Metastatic Liver Carcinoma in the Lung (tissue), 2 donors: ENCODE measurements around the gene HSPB3.

DNA sequence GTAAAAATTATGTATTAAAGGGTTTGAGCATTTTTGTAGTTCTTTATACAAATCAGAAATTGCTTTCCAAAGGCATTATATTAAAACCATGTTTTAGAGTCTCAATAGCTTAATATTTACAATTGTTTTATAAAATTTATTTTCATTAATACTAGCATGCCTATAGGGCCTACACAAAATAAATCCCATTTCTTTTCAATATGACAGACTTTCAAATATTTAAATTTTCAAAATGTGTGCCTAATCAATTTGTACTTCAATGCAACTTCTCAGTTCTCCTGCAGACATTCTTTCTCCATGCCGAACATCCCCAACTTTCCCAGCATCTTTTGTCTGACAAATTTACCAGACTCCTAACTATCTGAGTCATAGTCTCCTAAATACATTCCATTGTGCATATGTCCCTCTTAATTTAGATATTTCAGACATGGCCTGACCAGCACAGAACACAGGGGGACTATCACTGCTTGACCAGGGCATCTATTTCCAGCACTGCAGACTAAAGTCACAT, 71.8 kb downstream of the ITGA1 start:
- PRO-cap, 2 experiments: no peak in any of the 2 experiments

DNA sequence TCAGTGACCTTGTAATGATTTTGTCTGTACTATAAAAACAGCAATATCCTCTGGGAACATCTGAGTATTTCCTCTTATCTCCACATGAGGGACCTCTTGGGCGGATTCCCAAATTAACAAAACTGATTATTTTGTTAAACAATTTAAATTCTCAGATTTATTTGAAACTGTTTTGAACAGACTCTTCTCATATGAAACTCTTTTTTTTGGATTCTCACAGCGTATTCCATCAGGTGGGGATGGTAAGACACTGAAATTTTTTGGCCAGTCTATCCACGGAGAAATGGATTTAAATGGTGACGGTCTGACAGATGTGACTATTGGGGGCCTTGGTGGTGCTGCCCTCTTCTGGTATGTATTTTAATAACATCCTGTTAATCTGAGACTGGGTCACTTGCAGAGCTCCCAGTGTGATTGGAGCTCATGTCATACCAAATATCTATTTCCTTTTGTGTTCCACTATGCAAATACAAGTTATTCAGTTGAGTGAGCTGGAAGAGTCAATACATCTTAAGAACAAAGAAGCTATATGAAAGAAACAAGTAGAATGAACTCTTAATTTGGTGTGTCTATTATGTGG, 73.8 kb upstream of the ITGA2 start:
- PRO-cap, 2 experiments: no peak in any of the 2 experiments

GRCh38 chr5:53481811-53482242, 1.4 kb downstream of the FST start:
- PRO-cap, 2 experiments: peak in 2 of 2 experiments; most common plus-strand start chr5:53482134 (in 1); most common minus-strand start chr5:53481968 (in 1)

DNA sequence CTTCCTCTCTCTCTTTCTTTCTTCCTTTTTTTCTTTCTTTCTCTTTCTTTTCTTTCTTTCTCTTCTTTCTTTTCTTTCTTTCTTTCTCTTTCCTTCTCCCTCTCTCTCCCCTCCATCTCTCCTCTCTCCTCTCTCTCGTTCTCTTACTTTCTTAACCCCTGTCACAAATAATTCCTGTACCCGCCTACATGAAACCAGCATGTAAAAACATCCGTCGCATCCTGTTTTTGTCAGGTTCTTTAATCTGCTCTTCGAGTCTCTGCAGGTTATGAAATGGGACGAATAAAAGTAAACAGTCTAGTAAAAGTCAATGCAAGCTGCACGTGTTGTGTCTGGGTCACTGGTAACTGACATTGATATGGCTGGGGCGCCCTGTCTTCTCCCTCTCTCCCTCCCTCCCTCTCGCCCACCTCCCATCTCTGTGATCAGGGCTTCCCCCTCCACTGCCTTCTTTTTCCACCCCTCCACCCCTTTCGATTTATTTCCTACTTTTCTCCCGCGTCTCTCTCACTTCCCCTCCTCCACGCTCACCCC, 1.9 kb downstream of the FST start:
- PRO-cap, 2 experiments: peak in 1 of 2 experiments; most common plus-strand start position 346 of the sequence (in 1); most common minus-strand start position 270 of the sequence (in 1)

DNA sequence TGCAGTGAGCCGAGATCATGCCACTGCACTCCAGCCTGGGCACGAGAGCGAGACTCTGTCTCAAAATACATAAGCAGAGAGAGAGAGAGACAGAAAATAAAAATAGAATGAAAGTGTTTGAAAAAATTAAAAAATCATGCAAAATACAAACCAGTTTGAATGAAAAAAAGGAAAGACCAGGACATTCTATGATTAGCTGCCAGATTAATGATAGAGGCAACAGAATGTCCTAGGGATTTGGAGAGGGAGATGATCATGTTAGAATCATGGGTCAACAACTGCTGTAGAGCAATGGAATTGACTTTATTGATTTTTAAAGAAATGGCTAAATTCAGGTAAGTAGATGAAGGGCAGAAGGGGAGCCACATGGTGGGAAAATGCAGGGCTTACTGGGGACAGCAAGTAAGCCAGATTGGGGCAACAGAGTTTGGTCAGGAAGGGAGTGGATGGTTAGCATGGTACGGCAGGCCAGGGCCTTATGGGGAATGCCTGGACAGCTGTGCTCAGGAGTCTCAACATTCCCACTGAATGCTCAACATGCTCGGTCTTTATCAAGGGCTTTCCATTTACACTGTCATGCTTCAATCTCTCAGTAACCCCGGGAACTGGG, 263.8 kb downstream of the ARL15 start:
- PRO-cap, 2 experiments: no peak in any of the 2 experiments

DNA sequence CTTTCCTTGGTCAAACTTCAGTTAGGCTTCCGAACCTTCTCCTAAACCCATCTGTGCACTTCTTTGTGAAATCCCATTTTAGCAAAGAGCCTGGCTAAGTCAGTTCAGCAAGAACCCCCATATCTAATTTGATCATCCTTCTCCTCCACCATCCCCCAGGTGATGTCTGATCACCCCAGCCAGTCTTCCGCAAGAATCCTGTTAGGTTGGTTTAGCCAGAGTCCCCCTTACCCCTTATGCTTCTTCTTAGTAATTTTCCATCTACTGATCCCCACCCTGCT, 109.1 kb downstream of the ARL15 start:
- PRO-cap, 2 experiments: no peak in any of the 2 experiments

- PRO-cap, 2 experiments: no peak in any of the 2 experiments
Observed at GRCh38 chr5:54313346-54314151, 3.2 kb upstream of the ARL15 start.

DNA sequence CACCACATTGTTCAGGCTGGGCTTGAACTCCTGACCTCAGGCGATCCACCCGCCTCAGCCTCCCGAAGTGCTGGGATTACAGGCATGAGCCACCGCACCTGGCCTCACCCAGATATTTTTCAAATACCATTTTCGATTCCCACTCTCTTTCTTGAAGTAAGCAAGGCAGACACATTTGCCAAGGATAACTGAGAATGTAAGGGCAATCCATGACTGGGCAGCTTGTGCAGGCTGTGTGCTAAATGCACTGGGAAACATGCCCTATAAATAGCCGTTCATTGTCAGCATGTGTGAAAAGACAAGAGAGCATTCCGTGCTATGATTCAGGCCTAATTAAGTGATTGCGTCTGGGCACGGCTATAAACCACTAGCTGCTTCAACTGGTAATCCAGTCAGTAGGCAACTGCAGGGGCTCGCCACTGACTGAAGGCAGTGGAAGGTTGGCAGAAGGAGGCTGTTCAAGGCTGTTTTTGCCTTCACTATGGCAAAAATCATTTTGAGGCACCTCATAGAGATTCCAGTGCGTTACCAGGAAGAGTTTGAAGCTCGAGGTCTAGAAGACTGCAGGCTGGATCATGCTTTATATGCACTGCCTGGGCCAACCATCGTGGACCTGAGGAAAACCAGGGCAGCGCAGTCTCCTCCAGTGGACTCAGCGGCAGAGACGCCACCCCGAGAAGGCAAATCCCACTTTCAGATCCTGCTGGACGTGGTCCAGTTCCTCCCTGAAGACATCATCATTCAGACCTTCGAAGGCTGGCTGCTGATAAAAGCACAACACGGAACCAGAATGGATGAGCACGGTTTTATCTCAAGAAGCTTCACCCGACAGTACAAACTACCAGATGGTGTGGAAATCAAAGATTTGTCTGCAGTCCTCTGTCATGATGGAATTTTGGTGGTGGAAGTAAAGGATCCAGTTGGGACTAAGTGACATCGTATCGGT, at the start of gene HSPB3:
Gene HSPB3, plus strand, starts transcription at position 391 of the 946 bp plus-strand sequence.
- PRO-cap, 2 experiments: no peak in any of the 2 experiments

DNA sequence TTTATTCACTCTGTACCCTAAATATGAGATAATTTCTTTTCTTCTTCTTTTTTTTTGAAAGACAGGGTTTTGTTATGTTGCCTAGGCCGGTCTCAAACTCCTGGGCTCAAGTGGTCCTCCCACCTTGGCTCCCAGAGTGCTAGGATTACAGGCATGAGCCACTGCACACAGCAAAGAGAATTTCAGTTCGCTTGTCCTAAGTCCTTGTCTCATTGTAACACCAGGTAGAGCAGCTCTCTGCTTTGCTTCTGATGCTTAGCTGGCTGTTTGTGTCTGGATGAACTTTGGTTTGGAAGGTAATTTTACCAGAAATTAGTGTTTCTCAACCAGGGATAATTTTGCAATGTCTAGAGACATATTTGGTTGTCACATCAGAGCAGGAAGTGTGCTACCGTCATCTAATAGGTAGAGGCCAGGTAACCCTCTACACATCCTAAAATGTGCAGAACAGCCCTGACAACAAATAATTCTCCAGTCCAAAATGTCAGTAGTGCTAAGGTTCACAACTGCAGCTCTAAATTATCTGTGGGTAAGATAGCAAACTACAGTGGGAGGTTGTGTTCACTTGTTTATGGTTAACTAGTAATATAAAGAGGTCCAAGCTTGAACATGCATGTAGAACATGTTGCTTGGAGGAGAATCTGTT, 108.8 kb downstream of the SNX18 start:
- PRO-cap, 2 experiments: peak in 1 of 2 experiments; most common minus-strand start position 216 of the sequence (in 1)

DNA sequence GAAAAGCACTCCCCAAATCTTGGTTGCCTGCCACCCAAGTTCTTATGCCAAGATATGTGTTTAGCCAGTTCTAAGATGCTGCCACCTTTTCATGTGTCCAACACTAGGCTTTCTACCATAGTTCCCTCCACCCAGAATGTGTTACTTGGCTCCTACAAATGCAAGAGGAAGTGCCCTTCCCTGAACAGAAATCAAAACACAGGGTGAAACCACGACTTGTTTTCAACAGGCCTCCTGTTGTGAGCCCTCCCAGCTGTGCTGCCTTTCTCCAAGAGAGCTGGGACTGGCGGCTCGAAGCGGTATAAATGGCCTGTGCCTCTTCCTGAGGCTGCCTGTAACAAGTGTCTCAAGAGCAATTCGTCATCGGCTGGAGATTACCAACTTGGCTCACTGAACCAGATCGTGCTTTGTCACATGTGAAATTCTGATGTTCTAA, 129.1 kb downstream of the SNX18 start:
- PRO-cap, 2 experiments: no peak in any of the 2 experiments

DNA sequence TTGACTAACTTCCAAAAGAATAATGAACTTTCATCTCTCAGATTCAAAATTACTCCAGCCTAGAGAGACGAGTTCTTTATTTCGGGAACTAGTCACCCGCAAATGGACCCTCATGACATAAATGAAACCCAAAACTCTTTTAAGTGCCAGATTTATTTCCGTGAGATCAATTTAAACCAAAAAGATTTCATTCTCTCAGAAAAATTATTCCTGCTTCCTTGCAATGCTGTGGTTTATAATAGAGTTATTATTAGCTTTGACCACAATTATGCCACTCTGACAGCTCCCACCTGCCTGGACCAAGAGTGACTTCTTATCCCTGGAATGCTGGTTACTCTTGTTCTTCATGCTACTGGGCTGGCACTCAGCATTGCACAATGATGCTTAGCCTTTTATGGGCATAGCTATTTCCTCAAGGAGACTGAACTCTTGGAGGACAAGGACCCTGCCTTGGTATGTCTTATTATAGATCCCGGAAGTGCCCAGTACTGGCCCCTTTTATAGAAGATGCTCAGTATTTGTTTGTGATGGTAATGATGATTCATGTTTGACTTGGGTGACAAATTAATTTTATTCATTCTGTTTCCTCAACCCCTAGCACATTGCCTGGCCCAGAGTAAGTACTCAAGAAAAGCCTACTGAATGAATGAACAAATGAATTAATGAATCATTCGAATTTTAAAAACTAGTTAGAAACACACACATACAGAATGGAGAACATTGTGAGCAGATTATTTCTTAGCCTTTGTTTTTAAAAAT, 183.6 kb downstream of the SNX18 start:
- PRO-cap, 2 experiments: no peak in any of the 2 experiments

DNA sequence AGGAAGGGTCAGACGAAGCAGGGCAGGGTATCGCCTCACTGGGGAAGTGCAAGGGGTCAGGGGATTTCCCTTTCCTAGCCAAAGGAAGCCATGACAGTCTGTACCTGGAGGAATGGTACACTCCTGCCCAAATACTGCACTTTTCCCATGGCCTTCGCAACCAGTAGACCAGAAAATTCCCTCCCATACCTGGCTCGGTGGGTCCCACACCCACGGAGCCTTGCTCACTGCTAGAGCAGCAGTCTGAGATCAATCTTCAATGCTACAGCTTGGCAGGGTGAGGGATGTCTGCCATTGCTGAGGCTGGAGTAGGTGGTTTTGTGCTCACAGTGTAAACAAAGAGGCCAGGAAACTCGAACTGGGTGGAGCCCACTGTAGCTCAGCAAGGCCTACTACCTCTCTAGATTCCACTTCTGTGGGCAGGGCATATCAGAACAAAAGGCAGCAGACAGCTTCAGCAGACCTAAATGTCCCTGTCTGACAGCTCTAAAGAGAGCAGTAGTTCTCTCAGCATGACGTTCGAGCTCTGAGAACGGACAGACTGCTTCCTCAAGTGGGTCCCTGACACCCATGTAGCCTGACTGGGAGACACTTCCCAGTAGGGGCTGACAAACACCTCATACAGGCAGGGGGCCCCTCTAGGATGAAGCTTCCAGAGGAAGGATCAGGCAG, 5.6 kb upstream of the GZMA start:
- PRO-cap, 2 experiments: no peak in any of the 2 experiments

DNA sequence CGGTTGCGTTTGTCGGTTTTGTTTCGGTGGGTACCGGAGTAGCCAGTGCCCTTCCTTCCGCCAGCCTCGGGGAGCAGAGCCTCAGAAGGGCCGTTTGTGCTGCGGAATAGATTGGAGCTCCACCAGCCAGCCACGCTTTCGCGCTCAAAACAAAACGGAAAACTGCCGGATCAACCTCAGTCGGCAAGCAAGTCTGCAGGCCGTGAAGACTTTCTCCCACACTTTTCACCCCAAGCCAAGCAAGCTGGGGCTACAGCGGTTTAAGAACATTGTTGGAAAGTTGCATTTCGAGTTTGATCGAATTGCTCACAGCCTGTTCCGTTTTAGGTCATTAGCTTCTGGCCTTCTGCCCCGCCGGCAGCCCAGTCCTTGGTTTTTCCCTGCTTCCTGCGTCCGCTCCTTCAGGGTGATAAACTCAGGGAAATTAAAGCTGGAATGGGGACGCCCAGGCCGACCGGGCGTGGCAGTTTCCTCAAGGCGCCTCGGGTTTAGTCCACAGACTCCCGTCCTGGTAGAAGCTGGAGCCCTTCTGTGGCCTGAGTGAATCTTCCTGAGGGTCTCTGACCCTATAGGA, 832 bp upstream of the CCNO start:
- PRO-cap, 2 experiments: no peak in any of the 2 experiments

DNA sequence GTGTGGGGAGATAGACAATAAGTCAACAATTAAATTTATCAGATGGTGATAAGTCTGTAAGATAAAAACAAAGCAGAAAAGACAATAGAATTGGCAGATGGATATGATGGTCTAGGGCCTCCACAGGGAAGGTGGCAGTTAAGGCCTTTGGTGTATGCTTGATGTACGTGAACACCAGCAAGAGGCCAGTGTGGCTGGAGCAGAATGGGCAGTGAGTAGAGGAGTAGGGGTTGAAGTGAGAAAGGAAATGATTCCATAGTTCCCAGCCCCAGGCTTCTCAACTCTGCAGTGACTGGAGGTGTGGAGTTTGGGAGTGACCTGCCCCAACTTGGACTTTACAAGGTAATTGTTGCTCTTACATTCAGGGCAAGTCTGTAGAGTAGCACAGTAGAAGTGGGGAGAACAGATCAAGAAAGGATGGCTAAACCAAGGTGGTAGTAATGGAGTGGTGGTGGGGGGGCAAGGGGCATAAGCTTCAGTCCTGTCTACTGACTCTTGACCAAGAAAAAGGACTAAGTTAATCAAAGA, 111.4 kb downstream of the PLPP1 start:
- PRO-cap, 2 experiments: no peak in any of the 2 experiments

GRCh38 chr5:55465634-55466528, 68.9 kb downstream of the PLPP1 start:
- PRO-cap, 2 experiments: no peak in any of the 2 experiments

DNA sequence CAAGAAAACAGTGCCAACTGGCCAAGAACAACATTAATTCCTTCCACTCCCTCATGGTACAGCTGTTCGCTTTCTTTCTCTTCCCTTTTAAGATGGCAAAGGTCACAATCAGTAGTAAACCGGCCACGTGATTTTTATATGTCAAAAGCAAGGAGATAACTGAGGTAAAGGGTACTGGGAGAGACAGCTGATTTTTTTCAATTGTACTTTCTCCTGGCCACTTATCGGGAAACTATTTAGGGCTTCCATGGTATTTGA, 25.0 kb downstream of the PLPP1 start:
- PRO-cap, 2 experiments: no peak in any of the 2 experiments

GRCh38 chr5:55521729-55522419, 12.9 kb downstream of the PLPP1 start:
- PRO-cap, 2 experiments: no peak in any of the 2 experiments

GRCh38 chr5:55577399-55577774, 42.6 kb upstream of the PLPP1 start:
- PRO-cap, 2 experiments: peak in 1 of 2 experiments; most common plus-strand start chr5:55577621 (in 1); most common minus-strand start chr5:55577558 (in 1)

DNA sequence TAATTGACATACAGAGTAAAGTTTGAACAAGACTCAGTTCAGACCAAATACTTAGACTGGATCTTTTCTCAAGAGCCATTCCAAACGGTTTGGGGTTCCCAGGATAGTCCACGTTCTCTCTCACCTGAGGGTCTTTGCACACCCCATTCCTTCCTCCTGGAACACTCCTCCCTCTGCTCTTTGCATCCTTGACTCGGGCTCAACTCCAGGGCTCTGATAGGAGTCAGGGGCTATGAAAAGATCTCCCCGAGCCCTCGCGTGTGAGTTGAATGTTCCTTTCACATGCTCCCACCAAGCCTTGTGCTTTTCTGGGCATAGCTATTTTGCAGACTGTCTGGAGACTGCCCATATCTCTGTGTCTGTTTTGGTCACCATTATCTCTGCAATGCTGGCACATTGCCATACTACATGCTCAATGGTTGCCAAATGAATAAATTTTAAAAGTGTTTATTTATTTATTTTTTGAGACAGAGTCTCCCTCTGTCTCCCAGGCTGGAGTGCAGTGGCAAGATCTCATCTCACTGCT, 56.9 kb upstream of the PLPP1 start:
- PRO-cap, 2 experiments: no peak in any of the 2 experiments

- PRO-cap, 2 experiments: no peak in any of the 2 experiments
Observed at GRCh38 chr5:55821794-55822289, 29.3 kb upstream of the IL31RA start.